IMR-90 (cell line): ENCODE measurements around a stretch of chr16.

DNA sequence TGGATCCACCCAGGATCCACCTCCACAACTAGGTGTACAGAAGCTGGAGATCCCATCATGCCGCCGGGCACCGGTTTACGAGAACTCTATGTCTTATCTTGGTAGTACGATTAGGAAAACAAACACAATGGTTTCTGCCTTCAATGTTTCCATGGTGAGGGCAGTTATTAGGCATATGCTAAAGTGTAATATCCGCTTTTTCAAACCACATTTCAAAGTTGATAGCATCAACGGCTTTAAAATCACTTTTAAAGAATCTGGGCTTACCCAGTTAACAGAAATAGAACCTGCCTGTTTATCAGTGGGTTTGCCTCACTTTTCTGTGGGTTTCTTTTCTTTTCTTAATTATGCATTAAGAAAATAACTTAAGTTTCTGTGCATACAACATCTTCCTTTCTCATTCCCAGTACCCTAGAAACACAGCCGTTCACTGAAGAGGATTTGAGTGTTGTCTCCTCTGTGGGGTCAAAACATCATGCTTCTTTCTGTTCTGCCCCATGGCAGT is 705.5 kb downstream of the MAF start:
- RRBS: no CpG with 5 or more reads among the region's 8 CpGs
CAGE:
- cytosol, long polyA plus RNA: no peak
- long polyA plus RNA: no peak
- nucleus, long polyA plus RNA: no peak

GRCh38 chr16:79561651-79562094 is 38.9 kb downstream of the MAF start:
- RRBS: no CpG with 5 or more reads among the region's 5 CpGs
CAGE:
- cytosol, long polyA plus RNA: no peak
- long polyA plus RNA: no peak
- nucleus, long polyA plus RNA: no peak

DNA sequence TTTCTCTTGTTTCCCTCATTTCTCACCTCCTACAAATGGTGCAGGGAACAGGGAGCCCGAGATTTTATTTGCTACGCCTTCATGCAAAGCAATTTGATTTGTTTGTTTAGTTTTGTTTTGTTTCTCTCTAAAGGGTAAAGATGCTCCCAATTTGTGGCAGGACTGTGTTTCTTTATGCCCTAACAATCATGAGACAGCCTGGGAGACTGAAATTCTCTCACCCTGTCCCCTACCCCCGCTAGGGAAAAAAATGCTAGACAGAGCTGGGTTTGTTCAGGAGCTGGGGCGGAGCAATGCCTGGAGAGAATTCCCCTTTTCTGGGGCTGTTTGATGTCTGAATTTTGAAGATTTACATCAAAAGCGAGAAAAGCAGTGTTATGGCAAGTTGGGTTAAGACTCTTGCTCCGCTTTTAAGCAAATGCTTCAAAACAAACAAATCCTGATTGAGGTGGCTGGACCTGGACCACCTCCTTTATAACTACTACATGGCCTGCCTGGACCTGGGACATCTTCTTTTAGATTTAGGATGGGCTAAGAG is 8.4 kb downstream of the MAF start:
- RRBS: no CpG with 5 or more reads among the region's 6 CpGs
CAGE:
- cytosol, long polyA plus RNA: no peak
- long polyA plus RNA: no peak
- nucleus, long polyA plus RNA: no peak

GRCh38 chr16:79597102-79597962 is 3.2 kb downstream of the MAF start:
- RRBS: no CpG with 5 or more reads among the region's 6 CpGs
CAGE:
- cytosol, long polyA plus RNA: no peak
- long polyA plus RNA: no peak
- nucleus, long polyA plus RNA: no peak

- RRBS: no CpG with 5 or more reads among the region's 5 CpGs
CAGE:
- cytosol, long polyA plus RNA: no peak
- long polyA plus RNA: no peak
- nucleus, long polyA plus RNA: no peak
Observed at GRCh38 chr16:80656865-80657140, 116.0 kb downstream of the DYNLRB2 start.

DNA sequence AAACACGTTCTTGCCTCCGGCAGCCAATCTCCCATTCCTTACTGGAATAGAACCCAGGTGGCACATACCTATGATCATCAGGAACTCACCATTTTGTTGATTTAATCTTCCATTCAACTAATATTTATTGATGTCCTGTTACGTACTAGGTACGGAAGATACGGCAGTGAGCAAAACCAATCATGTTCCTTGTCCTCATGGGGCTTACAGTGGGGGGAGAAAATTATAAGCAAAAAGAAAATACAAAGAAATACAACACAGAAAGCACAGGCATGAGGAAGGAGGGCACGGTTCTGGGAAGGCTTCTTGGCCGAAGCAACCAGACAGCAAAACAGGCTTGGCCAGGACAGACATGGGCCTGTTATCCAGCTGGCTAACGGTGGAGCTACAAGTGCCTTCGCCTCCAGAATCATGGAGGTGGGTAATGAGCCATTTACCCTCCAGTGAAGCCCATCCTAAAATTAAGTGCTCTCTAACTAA is 33.5 kb upstream of the CDYL2 start:
- RRBS: no CpG with 5 or more reads among the region's 9 CpGs
CAGE:
- cytosol, long polyA plus RNA: no peak
- long polyA plus RNA: no peak
- nucleus, long polyA plus RNA: no peak

DNA sequence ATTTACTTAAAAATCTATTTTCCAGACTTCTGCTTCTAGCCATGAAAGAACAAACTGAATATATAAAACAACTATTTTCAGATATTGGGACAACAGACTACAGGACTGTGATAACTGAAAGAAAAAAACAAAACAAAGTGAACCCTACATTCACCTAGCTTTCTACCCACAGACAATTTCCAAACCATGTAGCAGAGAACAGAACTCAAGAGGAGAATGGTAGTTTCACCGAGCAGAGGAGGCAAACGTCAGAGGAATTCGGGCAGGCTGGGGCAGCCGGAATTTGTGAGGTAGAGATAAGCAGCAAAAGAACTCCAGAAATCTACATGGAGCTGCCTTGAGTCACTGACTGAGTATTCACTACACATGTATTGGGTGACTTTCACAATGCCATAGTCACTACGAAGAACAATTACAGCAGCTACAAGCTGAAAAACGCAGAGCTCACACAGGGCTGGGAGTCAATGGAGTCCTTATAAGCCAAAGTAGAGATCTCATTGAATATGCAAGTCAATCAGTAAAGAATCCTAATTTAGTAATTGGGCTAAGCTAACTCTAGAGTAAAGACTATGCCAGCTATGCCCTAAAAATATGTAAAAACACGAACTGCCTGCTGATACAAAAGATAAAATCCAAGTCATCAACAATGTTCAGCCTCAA is 13.4 kb downstream of the CMC2 start:
- RRBS: no CpG with 5 or more reads among the region's 7 CpGs
CAGE:
- cytosol, long polyA plus RNA: no peak
- long polyA plus RNA: no peak
- nucleus, long polyA plus RNA: no peak

- RRBS: no CpG with 5 or more reads among the region's 10 CpGs
CAGE:
- cytosol, long polyA plus RNA: no peak
- long polyA plus RNA: no peak
- nucleus, long polyA plus RNA: no peak
Observed at GRCh38 chr16:81042050-81042725, 6.5 kb downstream of the ATMIN start.

DNA sequence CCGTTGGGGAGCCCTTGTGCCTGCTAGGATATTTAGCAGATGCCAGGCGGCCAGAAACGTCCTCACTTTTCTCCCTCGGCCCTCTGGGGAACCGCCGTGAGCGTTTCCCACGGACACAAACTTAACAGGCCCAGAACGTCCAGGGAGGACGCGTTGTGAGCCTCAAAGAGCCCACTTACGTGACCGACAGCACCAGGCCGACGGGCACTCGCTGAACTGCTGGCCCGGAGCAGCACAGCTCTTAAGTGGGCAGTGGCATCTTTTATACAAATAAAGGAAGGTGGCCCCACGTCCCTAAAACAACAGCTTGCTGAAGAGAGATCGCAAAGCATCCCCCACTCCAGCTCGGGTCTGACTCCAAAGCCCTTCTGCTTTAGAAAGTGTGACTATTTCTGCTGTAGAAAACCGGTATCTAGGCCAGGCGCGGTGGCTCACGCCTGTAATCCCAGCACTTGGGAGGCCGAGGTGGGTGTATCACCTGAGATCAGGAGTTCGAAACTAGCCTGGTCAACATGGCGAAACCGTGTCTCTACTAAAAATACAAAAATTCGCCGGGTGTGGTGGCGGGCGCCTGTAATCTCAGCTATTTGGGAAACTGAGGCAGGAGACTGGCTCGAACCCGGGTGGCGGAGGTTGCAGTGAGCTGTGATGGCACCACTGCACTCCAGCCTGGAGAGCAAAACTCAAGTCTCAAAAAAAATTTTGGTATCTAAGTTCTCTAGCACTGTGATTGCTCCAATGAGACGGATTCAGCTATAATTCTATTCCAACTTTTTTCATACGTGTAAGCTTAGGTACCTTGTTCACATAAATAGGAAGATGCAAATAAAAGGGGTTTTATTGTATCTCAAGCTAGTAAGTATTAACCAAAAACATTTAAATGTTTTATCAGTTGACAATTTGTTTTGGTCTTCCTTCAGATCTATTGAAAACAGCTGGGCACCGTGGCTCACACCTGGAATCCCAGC is 658 bp upstream of the C16orf46 start:
- RRBS: no CpG with 5 or more reads among the region's 38 CpGs
CAGE:
- cytosol, long polyA plus RNA: no peak
- long polyA plus RNA: no peak
- nucleus, long polyA plus RNA: no peak

GRCh38 chr16:81133433-81134042 is 37.3 kb upstream of the GCSH start:
- RRBS: no CpG with 5 or more reads among the region's 14 CpGs
CAGE:
- cytosol, long polyA plus RNA: no peak
- long polyA plus RNA: no peak
- nucleus, long polyA plus RNA: no peak

DNA sequence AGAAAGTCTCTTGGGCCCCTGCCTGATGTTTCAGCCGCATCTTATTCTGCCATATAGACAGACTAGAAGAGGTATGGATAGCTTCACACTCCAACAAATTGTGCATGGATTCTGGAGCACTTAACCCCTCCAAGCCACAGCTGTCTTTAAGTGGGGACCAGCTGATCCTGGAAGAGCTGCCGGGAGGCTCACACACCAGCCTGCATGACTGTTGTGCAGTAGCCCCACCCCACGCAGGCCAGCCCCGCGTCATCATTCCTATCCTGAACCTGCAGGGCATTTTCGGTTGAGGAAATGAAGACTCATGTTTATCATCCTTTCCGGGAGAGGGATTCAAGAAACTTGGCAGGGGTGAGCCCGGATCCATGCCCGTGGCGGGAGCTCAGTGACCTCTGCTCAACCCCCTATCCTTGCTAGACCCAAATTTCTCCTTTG is 43.6 kb upstream of the CMIP start:
- RRBS: 40% methylated on average over 4 of the region's 10 CpGs
CAGE:
- cytosol, long polyA plus RNA: no peak
- long polyA plus RNA: no peak
- nucleus, long polyA plus RNA: no peak

DNA sequence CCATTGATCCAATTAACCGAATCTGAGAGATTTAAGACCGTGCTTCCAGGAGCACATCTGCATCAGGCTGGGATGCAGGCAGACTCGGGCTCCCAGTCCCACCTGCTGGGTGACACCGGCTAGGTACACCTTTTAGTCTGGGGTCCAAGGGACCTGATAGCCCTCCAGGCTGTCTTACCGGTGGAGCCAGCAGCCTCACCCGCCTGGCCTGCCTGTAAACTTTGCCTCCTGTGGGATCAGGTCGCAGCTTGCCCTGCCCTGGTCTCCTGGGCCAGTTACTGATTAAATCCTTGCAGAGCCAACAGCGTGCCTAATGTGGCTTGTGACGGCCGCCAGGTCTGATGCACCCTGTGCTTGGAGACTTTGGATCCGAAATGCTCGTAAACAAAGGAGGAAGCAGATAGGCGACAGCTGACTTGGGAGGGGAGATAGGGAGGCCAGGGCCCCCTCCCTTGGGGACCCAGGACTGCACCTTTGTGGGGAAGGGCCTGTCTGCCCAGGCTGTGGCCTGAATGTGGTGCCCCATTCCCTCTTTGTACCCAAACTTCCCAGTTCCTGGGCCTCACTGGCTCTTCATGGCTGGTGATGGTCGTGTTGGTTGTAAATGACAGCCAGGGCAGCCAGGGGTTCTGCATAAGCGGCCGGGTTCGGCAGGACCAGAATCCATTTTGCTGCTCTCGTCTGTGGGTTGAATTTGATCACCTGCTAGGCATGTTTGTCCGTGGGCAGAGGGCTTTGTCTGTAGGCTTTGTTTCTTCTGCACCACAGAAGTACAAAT is 3.9 kb downstream of the CMIP start:
- RRBS: 48% methylated on average over 2 of the region's 19 CpGs
CAGE:
- cytosol, long polyA plus RNA: no peak
- long polyA plus RNA: no peak
- nucleus, long polyA plus RNA: no peak

- RRBS: no CpG with 5 or more reads among the region's 5 CpGs
CAGE:
- cytosol, long polyA plus RNA: no peak
- long polyA plus RNA: no peak
- nucleus, long polyA plus RNA: no peak
Observed at GRCh38 chr16:81461606-81462382, 17.2 kb downstream of the CMIP start.

GRCh38 chr16:81478676-81479372 is 34.2 kb downstream of the CMIP start:
- RRBS: 77% methylated on average over 3 of the region's 14 CpGs
CAGE:
- cytosol, long polyA plus RNA: no peak
- long polyA plus RNA: no peak
- nucleus, long polyA plus RNA: no peak

DNA sequence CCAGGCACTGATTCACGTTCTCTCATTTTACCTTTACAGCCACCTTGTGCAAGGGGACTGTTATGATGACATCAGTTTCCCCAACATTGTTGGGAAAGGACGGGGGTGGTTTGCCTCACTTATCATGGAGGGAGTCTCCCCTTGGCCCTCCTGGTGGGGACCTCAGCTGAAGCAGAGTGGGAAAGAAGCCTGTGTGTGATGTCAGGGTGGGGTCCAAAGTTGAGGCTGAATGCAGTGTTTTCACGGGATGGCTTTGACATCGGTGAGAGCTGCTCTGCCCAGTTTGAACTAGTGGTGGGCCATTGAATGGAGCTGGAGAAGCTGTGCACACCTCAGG is 36.1 kb downstream of the CMIP start:
- RRBS: no CpG with 5 or more reads among the region's 4 CpGs
CAGE:
- cytosol, long polyA plus RNA: no peak
- long polyA plus RNA: no peak
- nucleus, long polyA plus RNA: no peak

DNA sequence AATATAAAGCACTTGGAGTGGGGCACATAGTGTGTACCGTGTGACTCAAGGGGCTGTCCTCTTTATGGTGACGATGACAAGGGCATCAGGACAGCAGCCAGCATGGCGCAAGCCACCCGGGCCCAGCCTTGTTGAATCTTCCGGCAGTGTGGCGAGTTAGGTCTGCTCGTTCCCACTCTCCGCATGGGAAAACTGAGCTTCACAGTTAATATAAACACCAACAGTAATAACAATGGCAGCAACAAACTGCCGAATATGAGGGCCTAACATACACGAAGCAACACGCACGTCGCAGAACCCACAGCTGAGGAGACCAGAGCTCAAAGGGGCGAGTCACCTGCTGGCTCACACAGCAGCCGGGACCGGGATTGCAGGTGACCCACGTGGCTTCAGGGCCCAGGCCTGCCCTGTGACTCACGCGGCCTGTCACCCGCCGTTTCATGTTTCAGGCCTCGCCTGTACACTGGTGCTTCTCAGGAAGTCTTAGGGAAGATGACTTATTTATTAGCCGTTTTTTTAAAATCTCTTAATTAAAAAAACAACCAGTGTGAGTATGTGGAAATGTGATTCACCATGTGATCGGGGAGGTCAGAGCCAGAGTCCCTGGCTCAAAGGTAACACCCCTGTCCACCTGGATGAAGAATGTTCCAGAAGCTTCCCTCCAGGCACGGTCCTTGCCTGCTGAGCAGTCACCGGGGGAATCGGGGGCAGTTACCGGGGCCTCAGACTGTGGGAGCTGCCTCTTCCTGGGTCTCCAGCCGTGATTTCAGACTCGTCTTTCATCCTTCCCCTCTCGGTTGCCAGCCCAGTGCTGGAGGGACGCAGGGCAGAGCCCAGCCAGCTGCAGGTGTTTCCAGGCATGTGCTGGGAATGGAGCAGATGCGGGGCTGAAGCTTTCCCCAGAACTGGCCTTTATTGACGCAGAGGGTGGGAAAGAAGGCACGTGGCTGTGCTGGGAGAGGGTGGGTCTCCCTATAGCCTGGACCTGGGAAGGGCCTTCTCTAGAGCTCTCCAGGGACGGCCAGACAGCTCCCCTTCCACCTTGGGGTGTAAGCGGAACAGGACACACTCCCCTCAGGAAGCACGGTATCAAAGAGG is 49.2 kb downstream of the CMIP start:
- RRBS: no CpG with 5 or more reads among the region's 38 CpGs
CAGE:
- cytosol, long polyA plus RNA: no peak
- long polyA plus RNA: no peak
- nucleus, long polyA plus RNA: no peak

GRCh38 chr16:81600894-81601482 is 156.4 kb downstream of the CMIP start:
- RRBS: no CpG with 5 or more reads among the region's 12 CpGs
CAGE:
- cytosol, long polyA plus RNA: no peak
- long polyA plus RNA: no peak
- nucleus, long polyA plus RNA: no peak

- RRBS: no CpG with 5 or more reads among the region's 23 CpGs
CAGE:
- cytosol, long polyA plus RNA: no peak
- long polyA plus RNA: no peak
- nucleus, long polyA plus RNA: no peak
Observed at GRCh38 chr16:81654945-81656125, 123.8 kb upstream of the PLCG2 start.

DNA sequence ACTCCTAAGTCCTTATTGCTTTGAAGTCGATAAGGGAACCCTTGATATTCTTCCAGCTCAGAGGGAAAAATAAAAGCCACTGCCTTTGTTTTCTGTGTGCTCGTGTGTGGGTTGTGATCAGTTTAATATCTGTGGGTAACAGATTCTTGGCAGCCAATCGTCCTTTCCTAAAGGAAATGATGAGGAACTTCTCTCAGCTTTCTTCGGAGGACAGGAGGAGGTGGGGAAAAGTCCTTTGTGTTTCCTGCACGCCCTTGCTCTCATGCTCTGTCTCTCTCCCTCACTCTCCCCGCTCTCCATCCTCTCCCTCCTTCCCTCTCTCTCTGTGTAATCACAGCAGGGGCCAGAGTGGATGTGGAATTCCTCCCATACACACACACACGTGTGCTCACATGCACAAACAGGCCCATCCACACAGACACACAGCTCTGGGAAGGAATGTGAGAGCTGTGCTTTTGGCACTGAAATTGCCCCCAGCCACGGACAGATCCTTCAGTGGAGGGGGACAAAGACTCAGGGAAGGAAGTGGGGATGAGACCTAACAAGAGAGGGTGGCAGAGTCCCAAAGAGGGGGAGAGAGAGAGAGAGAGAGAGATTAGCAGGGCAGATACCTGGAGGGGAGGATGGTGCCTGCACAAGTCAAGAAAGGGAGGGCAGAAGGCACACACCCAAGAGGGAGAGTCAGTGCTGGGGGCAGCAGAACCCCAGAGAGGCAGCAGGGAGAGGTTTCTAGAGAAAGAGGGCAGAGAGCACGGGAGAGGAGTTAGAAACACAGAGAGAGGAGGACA is 83.6 kb upstream of the PLCG2 start:
- RRBS: no CpG with 5 or more reads among the region's 9 CpGs
CAGE:
- cytosol, long polyA plus RNA: no peak
- long polyA plus RNA: no peak
- nucleus, long polyA plus RNA: no peak

DNA sequence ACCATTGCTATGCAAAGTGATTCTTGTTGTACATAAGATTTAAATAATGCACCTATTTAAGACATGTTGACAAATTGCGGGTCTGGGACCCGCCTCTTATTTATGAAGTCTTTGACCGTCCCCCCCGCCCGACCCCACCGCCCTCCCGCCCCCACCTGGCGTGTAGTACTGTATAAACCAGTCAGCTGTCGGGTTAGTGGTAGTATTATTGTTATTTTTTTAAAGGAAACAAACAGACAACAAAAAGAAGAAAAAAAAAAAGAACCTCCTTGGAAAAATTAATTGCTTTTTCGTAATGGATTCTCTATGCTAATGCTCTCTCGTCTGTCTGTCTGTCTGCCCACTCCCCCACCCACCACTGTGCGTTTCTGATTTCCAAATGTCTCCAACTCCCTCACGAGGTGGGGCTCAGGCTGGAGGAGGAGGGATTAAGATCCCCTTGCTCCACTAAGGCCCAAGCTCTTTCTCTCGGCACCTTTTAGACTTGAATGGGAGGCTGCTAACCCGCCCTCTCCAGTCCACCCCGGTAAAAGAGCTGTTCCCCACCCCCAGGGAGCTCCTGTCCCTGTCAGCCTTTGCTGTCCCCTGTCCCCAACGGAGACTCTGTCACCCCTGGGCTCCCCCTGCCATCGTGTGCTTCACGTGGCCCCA is 68.7 kb upstream of the PLCG2 start:
- RRBS: no CpG with 5 or more reads among the region's 19 CpGs
CAGE:
- cytosol, long polyA plus RNA: no peak
- long polyA plus RNA: no peak
- nucleus, long polyA plus RNA: no peak